Ishikawa (cell line): ENCODE results near the genes TMUB2, RUNDC3A and DBF4B.

- RRBS: 72% methylated on average over 3 of the region's 12 CpGs
Observed at GRCh38 chr17:43860673-43861640, 14.0 kb downstream of the CD300LG start.

- RRBS: under 1% methylated on average over 6 of the region's 64 CpGs
Observed at GRCh38 chr17:43906065-43907307, 850 bp downstream of the MPP2 start.

- RRBS: 2% methylated on average over 3 of the region's 43 CpGs
Observed at GRCh38 chr17:44006949-44007630, 2.7 kb downstream of the NAGS start.

DNA sequence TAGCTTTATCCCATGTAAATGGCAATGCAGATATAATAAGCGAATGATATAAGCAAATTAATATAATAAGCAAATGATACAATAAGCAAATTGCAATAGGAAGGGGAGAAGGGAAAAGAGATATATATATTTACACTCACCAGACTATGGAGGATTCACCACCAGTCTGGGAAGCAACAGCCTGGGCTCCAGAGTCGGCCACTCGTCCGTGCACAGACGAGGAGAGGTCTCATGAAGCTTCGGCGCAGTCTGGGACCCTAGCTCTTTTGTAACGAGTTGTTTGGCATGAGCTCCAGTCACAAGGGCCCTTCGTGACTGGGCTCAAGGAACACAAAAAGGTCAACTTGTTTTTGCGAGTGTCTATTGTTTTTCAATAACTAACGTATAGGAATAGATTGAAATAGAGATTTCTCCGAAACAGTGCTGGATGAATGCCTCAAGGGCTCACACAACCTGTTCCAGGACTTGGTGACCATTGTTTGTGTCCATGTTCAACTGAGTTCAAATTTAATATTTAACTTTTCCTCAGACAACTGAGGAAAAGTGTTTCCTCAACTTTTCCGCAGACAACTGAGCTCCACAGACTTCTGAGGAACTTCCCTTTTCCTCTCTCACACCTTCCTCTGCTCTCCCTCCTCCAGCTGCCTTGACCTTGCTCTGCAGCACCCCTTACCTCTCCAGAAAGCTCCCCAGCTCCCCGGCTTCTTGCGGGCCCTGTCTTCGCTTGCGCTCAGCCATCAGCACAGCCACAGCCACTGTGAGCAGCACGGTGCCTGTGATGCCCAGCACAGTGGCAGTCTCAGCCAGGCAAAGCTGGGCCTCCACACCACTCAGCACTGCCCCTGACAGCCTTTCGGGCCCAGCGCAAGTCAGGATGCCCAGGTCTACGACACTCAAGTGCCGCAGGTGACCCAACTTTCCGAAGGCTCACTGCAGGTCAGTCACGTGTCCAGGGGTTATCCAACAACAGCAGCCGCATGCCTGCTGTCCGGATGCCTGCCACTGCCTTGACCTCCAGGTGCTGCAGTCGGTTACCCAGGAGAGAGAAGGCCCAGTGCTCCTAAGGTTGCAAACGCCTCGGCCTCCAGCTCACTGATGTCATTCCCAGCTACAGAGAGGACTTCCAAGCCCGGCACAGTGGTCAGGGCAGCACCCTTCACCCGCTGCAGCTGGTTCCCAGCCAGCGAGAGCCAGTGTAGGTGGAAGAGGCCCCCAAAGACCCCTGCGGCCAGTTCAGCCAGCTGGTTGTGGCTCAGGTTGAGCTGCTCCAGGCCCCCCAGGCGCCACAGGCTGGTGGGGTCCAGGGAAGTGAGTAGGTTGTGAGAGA lies 8.6 kb upstream of the TMEM101 start:
- RRBS: 100% methylated on average over 2 of the region's 34 CpGs

DNA sequence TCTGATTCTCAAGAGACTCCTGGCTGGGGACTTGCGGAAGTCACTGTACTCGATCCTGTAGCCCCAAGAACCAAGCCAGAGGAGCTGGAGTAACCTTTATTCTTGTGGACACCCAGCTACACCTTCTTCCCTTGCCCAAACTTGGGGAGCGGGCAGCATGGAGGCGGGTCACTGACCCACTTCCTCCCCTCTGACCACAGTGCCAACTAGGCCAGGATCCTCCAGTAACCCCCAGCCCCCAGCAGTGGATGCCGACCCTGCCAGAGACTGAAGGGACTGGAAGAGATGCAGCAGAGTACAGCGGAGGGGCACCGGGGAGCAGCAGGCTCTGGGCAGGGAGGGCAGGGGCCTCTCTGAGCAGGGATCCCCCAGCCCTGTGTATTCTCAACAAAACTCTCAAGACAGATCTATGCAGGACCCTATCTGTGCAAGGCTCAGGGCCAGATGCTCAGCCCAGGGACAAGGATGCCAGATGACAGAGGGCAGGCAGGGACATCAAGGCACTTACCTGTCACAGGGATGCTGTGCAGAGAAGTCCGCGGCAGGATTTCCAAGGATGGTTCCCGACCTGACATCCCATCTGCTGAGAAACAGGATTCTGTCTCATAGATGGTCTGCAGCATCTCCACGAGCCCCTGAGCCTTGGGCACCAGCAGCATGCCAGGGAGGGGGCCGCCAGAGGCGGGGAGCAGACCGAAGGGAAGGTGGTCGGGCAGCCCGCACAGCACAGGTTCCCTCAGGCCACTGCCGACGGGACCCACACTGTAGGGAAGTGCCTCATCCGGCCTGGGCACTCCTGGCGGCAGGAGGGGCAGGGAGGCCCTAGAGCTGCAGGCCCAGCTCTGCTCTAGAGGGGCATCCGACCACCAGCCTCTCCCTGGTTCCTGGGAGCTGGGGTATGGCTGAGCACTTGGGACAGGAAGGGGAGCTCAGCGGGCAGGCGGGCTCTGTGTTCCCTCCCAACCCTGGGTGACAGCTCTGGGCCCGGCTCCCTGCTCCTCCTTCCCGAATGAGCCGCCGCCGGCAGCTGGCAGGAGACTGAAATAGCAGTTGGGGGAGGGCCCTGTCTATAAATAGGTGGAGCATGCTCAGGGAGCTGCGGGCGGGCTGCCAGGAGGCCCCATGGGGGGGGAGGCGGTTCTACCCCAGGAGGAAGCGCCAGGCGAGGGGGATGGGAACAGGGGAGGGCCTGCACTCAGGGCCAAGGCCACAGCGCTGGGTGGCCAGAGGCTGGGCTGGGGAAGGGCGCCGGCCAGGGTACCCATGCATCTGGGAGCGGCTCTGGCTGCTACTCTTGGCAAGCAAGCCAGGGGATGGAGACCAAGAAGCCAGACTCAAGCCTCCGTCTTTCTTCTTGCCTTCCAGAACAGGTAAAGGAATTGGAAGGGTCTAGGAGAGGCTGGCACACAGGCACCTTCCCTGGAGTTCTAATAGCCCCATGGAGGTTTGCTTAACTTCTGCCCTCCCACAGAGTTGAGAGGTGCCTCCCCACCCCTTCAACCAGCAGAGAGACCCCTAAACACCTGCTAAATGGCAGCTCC lies 12.7 kb downstream of the HDAC5 start:
- RRBS: no CpG with 5 or more reads among the region's 38 CpGs

DNA sequence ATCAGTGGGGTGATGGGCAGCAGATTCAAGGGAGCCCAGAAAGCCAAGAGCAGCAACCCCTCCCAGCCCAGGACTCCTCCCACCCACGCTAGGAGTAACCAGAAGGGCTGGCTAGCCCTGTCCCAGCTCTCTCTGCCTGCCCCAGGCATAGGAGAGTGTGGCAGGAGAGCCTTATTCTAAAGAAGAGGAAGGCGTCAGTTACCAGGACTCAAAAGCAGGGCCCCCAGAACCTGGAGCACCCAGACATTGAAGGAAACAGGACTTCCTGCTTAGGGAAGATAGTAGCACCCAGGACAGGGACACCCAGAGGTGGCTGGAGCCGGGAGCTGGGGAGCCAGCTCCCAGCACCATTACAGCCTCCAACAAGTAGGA lies 10.4 kb downstream of the HDAC5 start:
- RRBS: no CpG with 5 or more reads among the region's 3 CpGs

- RRBS: no CpG with 5 or more reads among the region's 12 CpGs
Observed at GRCh38 chr17:44120839-44121970, 2.2 kb downstream of the HDAC5 start.

DNA sequence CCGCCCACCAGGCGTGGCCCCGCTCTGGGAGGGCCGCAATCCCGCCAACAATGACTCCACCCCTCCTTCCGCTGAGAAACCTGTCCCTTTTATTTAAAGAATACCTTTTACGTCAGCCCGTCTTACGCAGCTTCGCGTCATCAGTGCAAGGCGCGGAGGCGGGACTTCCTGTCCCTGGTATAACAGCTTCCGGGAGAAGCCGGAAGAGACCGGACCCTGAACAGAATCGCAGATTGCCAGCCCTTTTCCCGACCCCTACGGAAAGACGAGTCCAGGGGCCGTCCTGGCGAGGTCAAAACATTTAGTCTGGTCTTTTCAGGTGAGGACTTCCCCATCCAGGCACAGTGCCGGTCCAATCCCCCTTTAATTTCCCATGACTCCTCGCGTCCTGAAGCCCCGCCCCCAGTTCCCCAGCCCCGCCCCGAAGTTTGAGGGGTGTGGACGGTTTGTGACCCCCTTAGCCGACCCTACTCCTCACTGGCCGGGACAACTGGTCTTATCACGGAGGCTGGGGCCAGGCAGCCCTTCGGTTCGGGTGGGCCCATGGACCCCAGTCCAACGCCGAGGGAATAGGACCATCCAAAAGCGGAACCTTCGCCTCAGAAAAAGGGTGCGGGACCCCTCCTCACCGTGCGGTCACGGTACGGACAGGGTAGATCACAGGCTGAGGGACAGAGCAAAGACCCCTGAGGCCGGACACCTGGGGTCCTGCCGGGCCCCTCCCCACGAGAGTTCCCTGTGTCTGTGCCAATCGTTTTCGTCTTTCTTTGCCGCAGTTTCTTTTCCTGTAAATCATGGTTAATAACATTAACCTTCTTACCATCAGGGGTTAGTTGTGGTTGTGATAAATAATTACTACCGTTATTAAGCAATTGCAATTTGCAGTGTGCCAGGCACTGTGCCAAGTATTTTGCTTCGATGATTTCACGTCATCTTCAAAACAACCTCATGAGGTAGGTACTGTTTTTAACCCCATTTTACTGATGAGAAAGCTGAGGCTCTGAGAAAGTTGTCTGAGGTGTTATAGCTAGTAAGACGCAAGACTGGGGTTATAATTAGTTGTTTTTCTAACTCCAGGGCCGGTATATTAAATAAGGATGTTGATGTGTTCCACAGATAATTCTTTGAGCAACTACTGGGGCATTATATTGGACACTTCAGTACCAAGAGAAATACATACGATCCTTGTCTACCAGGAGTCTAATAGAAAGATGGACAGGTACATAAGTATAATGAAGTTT lies at the start of gene TMUB2:
Gene TMUB2, plus strand, starts transcription at position 182 of the 1,241 bp plus-strand sequence.
- RRBS: 1% methylated on average over 4 of the region's 56 CpGs

- RRBS: 63% methylated on average over 3 of the region's 15 CpGs
Observed at GRCh38 chr17:44191985-44192962, 5.5 kb downstream of the TMUB2 start.

- RRBS: 97% methylated on average over 7 of the region's 24 CpGs
Observed at GRCh38 chr17:44196966-44197847, 2.5 kb downstream of the ATXN7L3 start.

- RRBS: no CpG with 5 or more reads among the region's 6 CpGs
Observed at GRCh38 chr17:44235514-44236022, 16.1 kb upstream of the UBTF start.

GRCh38 chr17:44307525-44308738 lies at the start of gene RUNDC3A:
Gene RUNDC3A (plus strand): TSS chr17:44308601.
- RRBS: 1% methylated on average over 15 of the region's 63 CpGs

DNA sequence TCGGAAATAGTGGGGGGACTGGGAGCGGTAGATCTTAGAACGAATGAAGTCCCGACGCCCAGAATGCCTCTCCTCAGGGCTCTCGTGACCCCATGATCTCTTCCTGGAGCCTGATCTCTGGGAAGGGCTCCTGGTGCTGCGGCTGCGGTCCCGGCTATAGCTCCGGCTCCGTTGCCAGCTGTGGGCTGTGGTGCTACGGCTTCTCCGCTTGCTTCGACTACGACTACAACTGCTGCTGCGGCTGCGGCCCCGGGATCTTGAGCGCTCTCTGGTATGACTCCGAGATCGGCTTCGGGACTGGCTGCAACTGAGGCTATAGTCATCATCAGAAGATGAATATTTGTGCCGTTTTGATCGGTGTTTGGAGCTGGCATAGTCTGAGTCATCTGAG lies 9.5 kb upstream of the ITGA2B start:
- RRBS: 97% methylated on average over 7 of the region's 24 CpGs

GRCh38 chr17:44552635-44552828 lies 4.8 kb upstream of the FZD2 start:
- RRBS: no CpG with 5 or more reads among the region's 4 CpGs

DNA sequence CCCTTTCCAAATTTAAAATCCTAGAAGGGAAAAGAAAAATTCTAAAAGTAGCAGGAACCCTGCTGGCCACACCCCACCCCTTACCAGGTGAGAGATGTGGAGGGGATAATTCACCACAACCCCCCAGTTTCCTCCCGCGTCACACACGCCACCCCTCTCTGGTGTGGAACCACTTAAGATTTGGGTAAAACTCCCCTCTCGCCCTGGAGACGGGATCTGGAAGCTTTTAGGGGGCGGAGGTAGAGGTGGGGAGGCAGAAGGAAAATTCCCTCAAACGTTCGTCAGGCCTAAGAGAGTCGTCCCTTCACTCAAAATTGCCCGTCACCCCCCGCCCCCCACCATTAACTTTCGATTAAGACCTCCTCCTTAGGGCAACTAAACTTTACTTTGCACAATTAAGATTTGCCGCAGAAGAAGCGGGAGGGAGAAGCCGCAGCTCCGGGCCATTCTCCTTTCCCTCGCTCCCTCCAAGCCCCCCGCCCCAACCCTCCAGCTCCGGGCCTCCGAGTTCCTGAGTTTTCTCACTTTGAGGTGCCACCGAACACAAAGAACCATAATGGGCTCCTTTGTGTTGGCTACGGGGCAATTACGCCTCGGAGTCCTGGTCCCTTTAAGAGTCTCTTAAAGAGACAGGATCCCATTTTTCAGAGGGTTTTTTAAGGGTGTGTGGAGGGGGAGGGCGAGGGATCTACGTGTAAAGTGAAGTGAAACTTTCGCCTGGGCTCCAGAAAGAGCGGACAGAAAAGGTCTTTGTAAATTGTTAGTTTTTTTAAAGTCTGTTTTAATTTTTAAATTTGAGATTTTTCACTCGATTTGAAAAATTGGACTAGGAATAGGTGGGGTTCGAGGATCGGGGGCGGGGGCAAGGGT lies 953 bp upstream of the FZD2 start:
- RRBS: 1% methylated on average over 4 of the region's 32 CpGs

DNA sequence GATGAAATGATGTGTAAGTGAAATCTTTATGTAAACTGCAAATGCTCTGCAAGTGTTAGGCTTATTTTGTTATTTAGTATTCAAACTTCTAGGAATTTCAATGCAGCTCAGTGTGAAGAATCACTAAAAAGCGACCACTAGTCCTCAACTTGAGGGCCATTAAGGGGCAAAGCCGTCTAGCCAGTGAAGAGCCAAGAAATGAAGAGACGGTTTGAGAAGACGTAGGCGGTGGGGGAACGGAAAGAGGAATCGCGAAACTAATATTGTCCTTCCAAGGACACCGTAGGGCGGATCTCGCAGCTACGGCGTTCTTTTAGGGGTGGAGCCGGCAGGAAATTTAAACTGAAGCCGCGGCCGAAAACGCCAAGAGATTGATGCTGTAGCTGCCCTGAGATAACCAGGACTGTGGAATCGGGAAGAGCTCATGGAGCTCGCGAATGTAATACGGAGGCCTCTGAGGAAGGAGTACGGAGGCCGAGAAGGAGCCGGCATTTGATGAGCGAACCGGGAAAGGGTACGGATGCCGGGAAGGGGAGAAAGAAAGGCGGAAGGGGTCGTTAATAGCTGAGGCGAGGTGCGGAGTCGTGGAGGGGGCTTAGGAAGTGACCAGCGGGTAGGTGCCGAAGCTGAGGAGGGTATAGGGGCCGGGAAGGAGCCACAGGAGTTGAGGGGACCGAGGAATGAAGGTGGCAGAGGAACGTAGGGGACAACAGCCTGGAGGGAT lies at the start of gene DBF4B:
Gene DBF4B, plus strand, starts transcription at position 340 of the 724 bp plus-strand sequence.
- RRBS: 3% methylated on average over 5 of the region's 39 CpGs

DNA sequence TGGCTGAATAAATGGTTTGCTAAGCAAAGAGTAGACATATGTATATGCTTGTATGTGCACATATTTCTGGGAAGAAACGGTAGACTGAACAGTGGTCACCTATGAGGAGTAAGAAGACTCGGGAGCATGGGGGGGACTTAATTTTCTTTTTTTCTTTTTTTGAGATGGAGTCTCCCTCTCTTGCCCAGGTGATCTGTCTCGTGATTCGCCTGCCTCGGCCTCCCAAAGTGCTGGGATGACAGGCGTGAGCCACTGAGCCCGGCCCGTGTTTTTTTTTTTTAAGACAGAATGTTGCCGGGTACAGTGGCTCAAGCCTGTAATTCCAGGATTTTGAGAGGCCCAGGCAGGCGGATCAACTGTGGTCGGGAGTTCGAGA lies 34.2 kb downstream of the ADAM11 start:
- RRBS: no CpG with 5 or more reads among the region's 12 CpGs

DNA sequence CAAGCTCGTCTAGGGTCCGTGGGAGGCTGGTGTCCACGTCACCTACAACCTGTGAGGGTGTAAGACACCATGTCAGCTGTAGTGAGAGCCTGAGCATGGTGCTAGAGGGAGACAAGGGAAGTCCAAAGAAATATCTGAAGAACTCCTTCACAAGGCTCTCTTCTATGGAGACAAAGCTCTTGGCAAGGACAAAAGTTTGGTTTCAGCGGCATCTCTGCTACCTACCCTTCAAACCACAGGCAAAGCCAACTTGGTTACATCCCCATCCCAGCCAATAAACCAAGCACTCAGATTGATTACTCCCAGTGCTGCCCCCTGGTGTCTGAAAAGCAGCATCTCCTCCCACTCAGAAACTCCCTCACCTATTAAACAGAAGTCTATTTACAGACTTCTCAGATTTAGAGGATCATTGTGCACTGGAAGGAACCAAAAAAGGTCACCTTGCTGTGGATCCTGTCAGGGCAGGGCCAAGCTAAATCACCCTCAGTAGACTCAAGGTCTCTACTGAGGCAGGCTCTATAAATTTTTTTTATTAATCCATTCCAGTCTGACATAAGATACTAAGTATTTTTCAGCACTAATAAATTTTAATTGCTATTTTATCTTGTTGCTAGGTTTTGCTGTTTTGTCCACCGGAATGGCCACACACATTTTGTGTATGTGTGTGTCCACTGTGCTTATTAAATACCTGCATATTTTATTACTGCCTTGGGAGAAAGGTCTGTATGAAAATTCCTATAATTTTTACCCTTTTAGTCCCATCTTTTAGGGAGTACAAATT lies 17.5 kb downstream of the HIGD1B start:
- RRBS: no CpG with 5 or more reads among the region's 5 CpGs

- RRBS: 21% methylated on average over 7 of the region's 51 CpGs
Observed at GRCh38 chr17:44911094-44911846, 4.0 kb downstream of the GFAP start.